ENCODE measurements around a stretch of chr5.

- PRO-cap, 5 experiments: no peak in any of the 5 experiments
- RAMPAGE, long total RNA, 2 experiments: no peak in any of the 2 experiments
- RRBS: no CpG with 5 or more reads among the region's 6 CpGs
These were observed 6.8 kb upstream of the CD74 start for GRCh38 chr5:150419579-150419903.

- PRO-cap, 5 experiments: no peak in any of the 5 experiments
- RAMPAGE, long total RNA, 2 experiments: no peak in any of the 2 experiments
- RRBS: no CpG with 5 or more reads among the region's 25 CpGs
These were observed 5.3 kb downstream of the RPS14 start for GRCh38 chr5:150443826-150444986.

- PRO-cap, 5 experiments: no peak in any of the 5 experiments
- RAMPAGE, long total RNA, 2 experiments: no peak in any of the 2 experiments
- RRBS: no CpG with 5 or more reads among the region's 3 CpGs
These were observed 23.4 kb upstream of the RPS14 start for GRCh38 chr5:150473051-150473307.

DNA sequence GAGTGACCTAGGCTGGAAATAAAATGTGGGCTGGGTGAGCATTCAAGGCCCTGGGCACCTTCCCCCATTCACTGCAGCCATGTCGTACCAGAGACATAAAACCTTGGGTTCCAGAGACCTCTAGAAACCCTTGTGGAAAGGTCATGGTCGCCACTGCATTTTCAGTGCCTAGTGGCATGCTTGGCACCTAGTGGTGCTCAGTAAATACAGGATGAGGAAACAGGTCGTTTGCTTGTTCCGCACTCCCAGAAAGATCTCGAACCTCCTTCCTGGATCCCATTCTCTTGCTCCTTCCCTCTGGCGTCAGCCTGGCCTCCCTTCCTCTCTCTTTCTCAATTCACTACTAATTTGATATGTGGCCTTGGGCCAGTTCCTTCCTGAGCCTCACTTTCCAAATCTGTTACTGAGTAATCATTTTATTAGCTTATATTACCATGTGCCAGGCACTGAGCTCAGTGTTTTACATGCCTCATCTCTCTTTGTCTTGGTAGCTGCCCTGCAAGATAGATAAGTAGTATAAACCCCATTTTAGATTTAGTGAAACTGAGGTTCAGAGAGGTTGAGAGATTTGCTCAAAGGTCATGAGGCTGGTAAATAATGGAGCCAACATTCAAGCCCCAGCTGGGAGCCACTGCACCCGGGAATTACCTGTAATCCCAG is 4.5 kb downstream of the NDST1 start:
- PRO-cap, 5 experiments: peak in 3 of 5 experiments; most common plus-strand start position 200 of the sequence (in 1); most common minus-strand start position 162 of the sequence (in 1)
- RAMPAGE, long total RNA, 2 experiments: no peak in any of the 2 experiments
- RRBS: no CpG with 5 or more reads among the region's 7 CpGs

DNA sequence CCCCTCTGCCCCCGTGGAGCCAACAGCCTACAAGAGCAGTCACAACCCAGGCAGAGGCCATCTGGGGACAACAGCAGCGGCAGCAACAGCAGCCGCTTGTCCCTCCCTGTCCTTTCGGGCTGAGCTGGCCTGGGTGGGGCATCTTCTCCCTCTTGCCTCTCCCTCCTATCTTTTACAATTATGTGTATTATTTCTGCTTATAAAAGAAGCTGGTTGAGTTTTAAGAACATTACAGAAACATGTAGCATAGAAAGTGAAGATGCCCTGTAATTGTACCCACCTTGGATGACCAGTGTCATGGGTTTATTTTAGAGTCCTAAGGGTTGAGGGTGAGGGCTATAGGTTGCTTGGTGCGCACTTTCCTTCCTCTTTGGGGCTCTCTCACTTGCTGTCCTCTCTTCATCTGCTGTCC is 25.2 kb downstream of the NDST1 start:
- PRO-cap, 5 experiments: no peak in any of the 5 experiments
- RAMPAGE, long total RNA, 2 experiments: no peak in any of the 2 experiments
- RRBS: no CpG with 5 or more reads among the region's 5 CpGs

DNA sequence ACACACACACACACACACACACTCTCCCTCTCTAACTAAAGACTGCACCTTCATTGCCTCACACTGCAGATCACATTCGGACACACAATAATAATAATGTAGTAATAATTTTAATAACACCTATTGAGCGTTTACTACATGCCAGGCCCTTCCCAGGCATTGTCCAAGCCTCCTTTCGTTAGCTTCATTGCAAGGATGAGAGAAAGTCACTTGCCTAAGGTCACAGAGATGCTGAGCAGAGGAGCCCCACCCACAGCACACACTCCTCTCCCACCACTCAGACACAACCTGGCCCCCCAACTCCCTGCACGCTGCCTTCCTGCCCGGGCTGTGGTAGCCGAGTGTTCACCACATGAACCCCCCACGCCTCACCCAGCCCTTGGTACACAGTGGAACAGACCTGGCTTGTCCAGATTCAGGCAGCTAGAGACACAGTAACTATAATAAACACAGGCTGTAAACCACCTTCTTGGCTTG is 56.0 kb upstream of the SYNPO start:
- PRO-cap, 5 experiments: no peak in any of the 5 experiments
- RAMPAGE, long total RNA, 2 experiments: no peak in any of the 2 experiments
- RRBS: no CpG with 5 or more reads among the region's 7 CpGs

DNA sequence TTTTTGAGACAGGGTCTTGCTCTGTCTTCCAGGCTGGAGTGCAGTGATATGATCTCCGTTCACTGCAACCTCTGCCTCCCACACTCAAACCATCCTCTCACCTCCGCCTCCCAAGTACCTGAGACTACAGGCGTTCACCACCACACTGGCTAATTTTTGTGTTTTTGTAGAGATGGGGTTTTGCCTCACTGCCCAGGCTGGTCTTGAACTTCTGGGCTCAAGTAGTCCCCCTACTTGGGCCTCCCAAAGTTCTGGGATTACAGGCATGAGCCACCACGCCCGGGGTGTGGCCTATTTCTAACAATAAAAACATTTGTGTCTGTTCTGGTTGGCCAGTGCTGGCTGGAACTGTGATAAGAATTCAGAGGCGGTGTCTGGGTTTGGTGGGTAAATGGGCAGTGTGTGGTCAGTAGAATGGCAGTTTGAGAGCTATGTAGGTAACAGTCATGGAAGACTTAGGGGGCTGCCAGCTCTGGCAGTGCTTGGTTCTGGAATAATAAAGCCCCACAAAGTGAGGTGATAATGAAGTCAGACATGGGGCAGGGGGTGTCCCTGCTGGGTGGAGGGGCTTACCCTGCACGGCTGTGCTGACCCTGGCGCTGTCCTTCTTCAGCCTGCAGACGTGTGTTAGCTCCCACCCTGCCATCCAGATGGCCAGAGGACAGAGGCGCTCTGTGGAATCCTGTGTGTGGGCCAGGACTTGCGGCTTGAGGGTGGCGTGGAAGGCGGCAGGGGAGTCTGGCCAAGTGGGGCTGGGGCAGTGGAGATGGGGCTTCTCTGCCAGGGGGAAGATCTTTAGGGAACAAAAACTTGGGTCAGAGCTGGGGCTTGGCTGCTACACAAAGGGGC is 46.8 kb upstream of the SYNPO start:
- PRO-cap, 5 experiments: no peak in any of the 5 experiments
- RAMPAGE, long total RNA, 2 experiments: no peak in any of the 2 experiments
- RRBS: no CpG with 5 or more reads among the region's 13 CpGs

- PRO-cap, 5 experiments: no peak in any of the 5 experiments
- RAMPAGE, long total RNA, 2 experiments: no peak in any of the 2 experiments
- RRBS: no CpG with 5 or more reads among the region's 10 CpGs
These were observed 14.3 kb upstream of the SYNPO start for GRCh38 chr5:150625947-150626825.

GRCh38 chr5:150656069-150656384 is 5.0 kb upstream of the MYOZ3 start:
- PRO-cap, 5 experiments: no peak in any of the 5 experiments
- RAMPAGE, long total RNA, 2 experiments: no peak in any of the 2 experiments
- RRBS: 13% methylated on average over 6 of the region's 13 CpGs

DNA sequence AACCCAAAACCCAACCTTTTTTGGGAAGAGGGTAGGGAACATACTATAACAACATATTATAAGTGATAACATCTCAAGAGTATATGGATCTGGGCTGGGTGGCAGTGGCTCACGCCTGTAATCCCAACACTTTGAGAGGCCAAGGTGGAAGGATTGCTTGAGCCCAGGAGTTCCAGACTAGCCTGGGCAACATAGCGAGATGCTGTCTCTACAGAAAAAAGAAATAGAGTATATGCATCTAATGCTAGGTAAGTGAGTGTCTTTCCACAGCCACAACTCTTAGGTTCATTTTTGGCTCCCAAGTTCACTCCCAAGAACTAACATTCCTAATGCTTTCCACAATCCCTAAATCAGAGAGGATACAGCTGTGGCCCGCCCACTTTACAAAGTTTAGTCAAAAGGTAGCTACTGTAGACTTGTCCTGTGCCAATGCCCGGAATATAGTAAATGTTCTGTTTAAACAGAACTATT is 1.4 kb downstream of the RBM22 start:
- PRO-cap, 5 experiments: no peak in any of the 5 experiments
- RAMPAGE, long total RNA, 2 experiments: no peak in any of the 2 experiments
- RRBS: no CpG with 5 or more reads among the region's 4 CpGs

GRCh38 chr5:150700271-150700901 is 476 bp downstream of the RBM22 start:
- PRO-cap, 5 experiments: peak in 1 of 5 experiments; most common plus-strand start chr5:150700627 (in 1); most common minus-strand start chr5:150700616 (in 1)
- RAMPAGE, long total RNA, 2 experiments: no peak in any of the 2 experiments
- RRBS: 2% methylated on average over 16 of the region's 40 CpGs

DNA sequence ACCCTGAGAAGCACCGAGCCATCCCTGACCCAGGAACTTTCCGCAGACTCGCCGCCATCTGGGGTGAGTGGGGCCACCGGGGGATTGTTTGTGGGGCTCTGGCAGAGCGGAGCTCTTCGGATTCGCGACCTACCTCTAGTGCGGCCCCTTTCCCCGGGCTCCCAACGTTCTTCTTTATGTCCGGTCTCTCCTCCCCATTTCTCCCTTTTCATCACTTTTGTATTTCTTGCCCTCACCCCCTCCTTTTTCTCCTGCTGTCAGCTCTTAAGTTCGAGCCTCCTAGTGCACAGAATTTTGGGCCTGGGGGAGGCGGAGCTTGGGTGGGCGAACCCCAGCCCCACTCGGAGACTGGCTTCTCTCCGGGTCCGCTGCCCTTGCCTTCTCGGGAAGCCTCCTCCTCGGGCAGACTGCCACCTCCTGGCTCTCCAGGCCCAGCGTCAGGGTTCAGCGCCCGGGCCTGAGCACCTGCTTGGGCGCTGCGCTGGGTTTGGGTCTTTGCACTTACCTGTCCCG is 409 bp downstream of the SMIM3 start:
- PRO-cap, 5 experiments: no peak in any of the 5 experiments
- RAMPAGE, long total RNA, 2 experiments: no peak in any of the 2 experiments
- RRBS: 5% methylated on average over 12 of the region's 27 CpGs

DNA sequence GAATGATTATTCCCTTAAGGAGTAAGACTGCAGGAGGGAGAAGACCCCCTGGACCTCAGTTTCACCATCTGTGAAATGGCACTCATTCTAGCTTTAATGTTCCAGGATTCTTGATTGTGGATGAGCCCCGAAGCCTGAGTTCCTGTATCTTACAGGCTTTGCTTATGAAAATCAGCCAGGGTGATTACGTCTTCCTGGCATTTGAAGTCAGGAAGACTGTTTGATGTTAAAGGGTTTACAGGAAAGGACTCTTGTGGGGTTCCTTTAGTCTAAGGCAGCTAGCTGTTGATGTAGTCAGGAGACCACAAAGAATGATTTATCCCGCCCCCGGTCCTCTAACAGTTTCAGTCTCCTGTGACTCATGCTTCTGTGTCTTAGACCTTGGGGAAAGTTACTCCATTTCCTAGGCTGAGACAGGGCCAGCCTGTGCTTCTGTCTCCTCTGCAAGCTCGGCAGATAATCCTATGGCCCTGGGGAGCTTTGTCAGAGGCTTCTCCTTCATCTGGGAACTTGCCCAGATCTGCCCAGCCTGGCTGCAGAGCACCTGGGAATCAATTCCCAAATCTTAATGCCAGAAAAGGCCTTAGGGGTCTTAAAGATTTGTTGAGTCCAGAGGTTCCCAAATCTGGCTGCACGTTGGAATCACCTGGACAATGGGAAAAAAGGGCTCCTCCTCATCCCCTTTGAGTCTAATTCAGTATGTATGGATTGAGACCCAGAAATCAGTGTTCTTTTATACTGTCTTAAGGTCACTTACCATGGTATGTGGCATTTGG is 11.7 kb downstream of the SMIM3 start:
- PRO-cap, 5 experiments: peak in 1 of 5 experiments; most common plus-strand start position 399 of the sequence (in 1); most common minus-strand start position 312 of the sequence (in 1)
- RAMPAGE, long total RNA, 2 experiments: no peak in any of the 2 experiments
- RRBS: no CpG with 5 or more reads among the region's 6 CpGs

GRCh38 chr5:151030255-151030949 is 10.0 kb downstream of the GPX3 start:
- PRO-cap, 5 experiments: no peak in any of the 5 experiments
- RAMPAGE, long total RNA, 2 experiments: no peak in any of the 2 experiments
- RRBS: 61% methylated on average over 3 of the region's 8 CpGs

- PRO-cap, 5 experiments: peak in 4 of 5 experiments; most common plus-strand start chr5:151042718 (in 2); most common minus-strand start chr5:151042557 (in 3)
- RAMPAGE, long total RNA, 2 experiments: no peak in any of the 2 experiments
- RRBS: no CpG with 5 or more reads among the region's 13 CpGs
These were observed 22.1 kb downstream of the GPX3 start for GRCh38 chr5:151042359-151042958.

DNA sequence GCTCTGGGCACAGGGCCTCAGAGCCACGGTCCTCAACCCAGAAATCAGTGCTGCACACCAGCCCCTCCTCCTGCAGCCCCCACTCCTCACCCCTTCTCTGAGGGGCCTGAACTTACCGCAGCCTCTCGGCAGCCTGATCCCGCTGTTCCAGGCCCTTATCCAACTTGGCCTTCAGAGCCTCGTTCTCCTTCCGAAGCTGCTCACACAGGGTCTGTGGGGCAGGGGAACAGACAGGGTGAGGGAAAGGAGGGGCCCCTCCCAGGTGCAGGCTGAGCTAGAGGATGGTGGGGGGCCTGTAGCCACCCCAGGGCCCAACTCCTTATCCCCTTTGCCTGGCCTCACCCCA is 28.8 kb downstream of the TNIP1 start:
- PRO-cap, 5 experiments: no peak in any of the 5 experiments
- RAMPAGE, long total RNA, 2 experiments: no peak in any of the 2 experiments
- RRBS: no CpG with 5 or more reads among the region's 6 CpGs

- PRO-cap, 5 experiments: peak in 1 of 5 experiments; most common plus-strand start chr5:151083687 (in 1); most common minus-strand start chr5:151083496 (in 1)
- RAMPAGE, long total RNA, 2 experiments: no peak in any of the 2 experiments
- RRBS: no CpG with 5 or more reads among the region's 5 CpGs
These were observed 2.5 kb upstream of the TNIP1 start for GRCh38 chr5:151083306-151083852.

DNA sequence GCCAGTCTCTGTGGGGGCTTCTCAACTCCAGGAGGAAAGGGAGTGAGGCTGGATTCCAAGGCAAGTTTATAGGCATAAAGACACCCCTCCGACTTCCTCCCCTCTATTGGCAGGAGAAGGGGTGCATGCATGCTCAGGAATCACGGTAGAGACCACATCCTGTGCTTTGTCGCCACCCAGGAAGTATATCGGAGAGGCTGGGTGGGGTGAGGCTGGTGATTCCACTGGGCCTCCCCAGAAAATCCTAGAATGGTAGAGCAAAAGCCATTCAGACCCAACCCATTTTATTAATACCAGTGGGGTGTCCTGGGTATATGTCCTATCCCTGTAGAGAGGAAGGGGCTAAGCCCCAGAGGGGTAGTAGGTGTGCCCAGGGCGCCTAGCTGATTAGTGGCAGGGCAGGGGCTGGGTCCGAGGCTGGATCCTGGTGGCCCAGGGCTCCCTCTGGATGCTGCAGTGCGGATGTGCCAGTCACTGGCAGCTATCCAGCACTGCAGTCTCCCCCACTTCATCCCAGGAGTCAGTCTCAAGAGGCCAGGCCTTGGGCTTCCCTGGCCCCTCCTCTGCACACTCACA is 2.0 kb downstream of the ANXA6 start:
- PRO-cap, 5 experiments: peak in 1 of 5 experiments; most common plus-strand start position 186 of the sequence (in 1); most common minus-strand start position 108 of the sequence (in 1)
- RAMPAGE, long total RNA, 2 experiments: no peak in any of the 2 experiments
- RRBS: no CpG with 5 or more reads among the region's 7 CpGs

DNA sequence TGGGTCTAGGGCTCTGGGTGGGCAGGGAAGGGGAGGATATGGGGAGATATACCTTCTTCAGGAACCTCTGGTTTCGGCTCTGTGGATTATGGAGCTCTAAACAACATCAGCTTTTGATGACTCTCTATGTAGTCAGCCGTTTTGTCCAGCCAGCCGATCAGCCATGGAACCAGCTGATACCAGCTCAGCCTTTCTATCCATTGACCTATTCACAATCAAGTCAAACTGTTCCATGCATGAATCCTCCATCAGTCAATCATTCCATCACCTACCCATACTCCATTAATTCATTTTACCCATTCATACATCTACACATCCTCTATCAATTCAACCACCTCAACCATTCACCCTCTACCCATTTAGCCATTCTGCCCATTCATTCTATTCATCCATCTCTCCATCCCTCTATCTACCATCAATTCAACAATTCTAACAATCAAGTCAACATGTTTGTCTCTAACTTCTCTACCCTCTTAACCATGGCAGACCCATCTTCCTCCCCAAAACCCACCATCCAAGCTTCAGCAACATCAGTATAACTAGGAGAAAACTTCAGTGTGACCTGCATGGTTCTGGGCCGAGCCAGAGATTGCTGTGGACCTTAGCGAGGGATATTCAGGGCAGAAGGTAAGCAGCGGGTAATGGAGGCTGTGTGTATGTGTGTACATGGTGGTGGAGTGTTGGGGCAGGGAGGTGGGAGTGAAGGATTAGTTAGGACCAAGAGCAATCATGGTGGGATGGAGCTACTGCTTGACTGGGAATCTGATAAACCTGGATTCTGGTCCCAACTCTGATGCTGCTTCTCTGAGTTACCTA is 20.4 kb upstream of the ANXA6 start:
- PRO-cap, 5 experiments: no peak in any of the 5 experiments
- RAMPAGE, long total RNA, 2 experiments: no peak in any of the 2 experiments
- RRBS: no CpG with 5 or more reads among the region's 6 CpGs

- PRO-cap, 5 experiments: no peak in any of the 5 experiments
- RAMPAGE, long total RNA, 2 experiments: no peak in any of the 2 experiments
- RRBS: no CpG with 5 or more reads among the region's 3 CpGs
These were observed 2.3 kb downstream of the CCDC69 start for GRCh38 chr5:151221580-151221936.